ENCODE results near the genes OR6T1, OR10G8, OR10D3, FEZ1 and PATE3.

DNA sequence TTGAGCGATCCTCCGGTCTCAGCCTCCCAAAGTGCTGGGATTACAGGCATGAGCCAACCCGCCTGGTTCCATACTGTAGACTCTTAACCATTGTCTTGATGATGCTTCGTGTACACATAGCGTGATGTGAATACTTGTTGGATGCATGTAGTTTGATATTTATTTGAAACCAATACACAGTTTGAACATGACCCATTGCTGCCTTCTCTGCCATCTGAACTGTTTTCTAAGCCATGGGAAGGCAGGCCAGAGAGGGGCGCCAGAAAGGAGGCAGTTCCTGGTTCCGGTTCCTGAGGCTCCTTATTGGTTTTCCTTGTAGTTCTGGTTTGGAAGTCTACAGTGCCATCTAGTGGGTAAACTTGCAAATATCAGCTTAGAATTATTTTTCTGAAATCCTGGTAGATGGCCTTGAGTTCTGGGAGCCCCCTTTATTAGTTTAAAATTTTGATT is 48.2 kb downstream of the GRAMD1B start:
- PRO-cap: no peak
- RAMPAGE, long total RNA, 3 experiments: no peak in any of the 3 experiments

DNA sequence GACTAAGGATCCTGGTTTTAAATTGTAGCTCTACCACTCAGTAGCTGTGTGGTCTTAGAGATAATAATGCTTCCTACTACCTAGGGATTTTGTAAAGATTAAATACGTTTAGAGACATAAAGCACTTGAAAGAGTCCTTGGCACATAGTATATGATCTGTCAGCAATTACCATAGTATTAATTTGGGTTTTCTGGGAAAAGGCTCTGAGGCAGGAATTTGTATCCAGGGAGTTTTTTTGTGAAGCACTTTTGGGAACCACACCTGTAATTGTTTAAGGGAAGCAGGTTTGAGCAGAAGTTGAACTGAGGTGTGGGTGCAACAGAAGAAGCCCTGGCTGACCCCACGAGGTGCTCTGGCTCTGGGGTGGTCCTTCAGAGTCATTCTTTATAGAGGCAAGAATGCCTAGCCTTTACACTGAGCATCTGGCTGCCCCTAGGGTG is 1.1 kb upstream of the TMEM225 start:
- PRO-cap: no peak
- RAMPAGE, long total RNA, 3 experiments: no peak in any of the 3 experiments

DNA sequence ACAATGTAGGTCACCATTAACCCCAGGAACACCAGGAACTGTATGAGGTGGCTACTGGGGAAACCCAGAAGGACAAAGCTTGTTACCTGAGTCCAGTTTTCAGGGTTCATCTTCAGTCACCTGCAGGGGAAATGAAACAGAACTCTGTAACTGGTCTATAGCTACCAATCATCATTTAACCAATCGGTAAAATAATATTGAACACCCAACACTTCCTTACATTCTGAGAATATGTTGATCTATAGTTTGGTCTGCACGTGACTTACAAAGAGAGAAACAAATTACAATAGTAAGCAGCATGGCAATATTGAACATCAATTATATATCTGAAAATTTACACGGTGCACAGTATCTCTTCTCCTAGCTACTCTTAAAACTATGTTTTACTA is at the start of gene OR6T1:
OR6T1 (minus strand) TSS at position 110 of the 389 bp plus-strand sequence.
- PRO-cap: no peak
- RAMPAGE, long total RNA, 3 experiments: no peak in any of the 3 experiments

- PRO-cap: no peak
- RAMPAGE, long total RNA, 3 experiments: no peak in any of the 3 experiments
These were observed 15.8 kb downstream of the OR10S1 start for GRCh38 chr11:123961833-123962112.

GRCh38 chr11:124026495-124026892 is at the start of gene OR10G8:
OR10G8 (plus strand) TSS chr11:124026798.
- PRO-cap: no peak
- RAMPAGE, long total RNA, 3 experiments: no peak in any of the 3 experiments

GRCh38 chr11:124113833-124114441 is 1.3 kb upstream of the VWA5A start:
- PRO-cap: no peak
- RAMPAGE, long total RNA, 3 experiments: no peak in any of the 3 experiments

- PRO-cap: no peak
- RAMPAGE, long total RNA, 3 experiments: no peak in any of the 3 experiments
These were observed at the start of gene OR10D3 for GRCh38 chr11:124183168-124183539. OR10D3 (plus strand) TSS chr11:124183345.

DNA sequence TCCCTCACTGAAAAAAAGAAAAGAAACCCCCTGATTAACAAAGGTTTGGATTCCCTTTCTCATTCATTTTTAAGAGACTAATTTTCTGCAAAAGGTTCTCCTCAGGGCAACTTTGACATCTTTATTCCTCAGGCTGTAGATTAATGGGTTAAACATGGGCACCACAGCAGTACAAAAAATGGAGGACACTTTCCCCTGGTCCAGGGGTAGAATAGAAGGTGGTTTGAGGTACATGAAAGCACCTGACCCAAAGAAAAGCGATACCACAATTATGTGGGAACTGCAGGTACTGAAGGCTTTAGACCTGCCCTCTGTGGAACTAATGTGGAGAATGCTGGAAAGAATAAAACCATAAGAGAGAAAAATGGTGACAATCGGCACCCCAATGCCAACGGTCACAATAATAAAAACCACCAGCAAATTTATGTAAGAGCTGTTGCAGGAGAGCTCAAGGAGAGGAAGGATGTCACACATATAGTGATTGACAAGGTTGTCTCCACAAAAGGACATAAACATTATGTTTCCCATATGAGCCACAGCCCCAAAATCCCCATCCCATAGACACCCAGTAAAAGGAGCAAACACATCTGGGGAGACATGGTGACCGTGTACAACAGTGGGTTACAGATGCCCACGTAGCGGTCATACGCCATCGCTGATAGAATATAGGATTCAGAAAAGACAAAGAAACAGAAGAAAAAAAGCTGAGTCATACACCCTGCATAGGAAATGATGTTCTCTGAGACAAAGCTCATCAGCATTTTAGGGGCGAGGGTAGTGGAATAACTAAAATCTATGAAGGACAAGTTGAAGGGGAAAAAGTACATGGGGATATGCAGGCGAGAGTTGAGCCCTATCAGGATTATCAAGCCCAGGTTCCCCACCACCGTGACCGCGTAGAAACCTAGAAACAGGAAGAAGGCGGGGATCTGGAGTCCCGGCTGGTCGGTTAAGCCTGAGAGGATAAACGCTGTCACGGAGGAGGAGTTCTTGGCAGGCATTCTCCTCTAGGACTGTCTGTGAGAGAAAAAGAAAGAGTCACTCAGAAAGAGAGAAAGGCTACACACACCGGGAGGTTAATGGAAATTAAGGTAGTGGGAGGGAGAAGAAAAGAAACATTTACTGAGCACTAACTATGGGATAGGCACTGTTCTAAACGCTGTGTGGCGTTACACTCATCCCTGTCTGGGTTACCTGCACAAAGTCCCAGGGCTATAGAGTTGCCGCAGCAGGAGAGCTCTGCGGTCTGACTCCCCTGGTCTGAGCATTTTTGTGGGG is 35.9 kb upstream of the OR8B8 start:
- PRO-cap: no peak
- RAMPAGE, long total RNA, 3 experiments: no peak in any of the 3 experiments

DNA sequence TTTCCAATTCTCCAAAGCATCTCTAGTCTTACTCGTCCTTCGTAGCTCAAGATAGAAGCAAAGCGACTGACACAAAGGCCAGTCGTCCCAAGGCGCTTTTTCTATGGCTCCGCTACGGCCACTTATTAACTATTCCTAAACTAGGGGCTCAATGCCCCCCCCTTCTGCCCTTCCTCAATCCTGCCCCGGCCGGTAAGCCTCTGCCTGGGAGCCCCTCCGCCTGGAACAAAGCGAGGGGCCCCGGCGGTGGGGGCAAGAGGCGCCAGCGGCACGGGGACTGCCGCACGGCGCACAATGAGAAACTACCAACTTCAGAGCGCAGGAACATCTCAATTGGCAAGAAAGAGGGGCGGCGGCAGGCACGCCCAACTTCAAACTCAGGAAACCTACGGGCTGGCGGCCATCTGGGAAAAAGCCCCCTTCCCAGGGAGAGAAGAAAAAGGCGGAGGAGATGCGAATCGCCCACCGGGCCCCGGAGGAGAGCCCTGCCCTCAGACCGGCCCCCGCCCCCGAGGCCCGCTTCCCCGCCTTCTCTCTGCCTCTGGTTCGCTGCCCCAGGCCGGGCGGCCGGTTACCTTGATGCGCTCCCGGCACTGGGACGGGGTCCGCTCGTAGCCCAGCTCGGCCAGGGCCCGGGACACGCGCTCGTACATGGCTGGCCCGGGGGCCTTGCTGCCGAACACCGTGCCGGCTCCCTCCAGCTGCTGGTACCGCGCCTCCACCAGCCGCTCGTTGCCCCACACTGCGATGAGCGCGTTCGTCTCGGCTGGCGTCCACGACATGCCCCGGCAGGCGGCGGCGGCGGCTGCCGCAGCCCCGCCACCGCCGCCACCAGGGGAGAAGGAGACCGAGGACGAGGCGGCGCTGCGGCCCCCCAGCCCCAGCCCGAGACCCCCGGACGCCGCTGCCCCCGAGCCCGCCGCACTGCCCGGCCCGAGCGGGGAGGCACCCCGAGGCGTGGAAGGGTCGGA is 625 bp downstream of the MSANTD2 start:
- PRO-cap: no peak
- RAMPAGE, long total RNA, 3 experiments: start-site peak on the minus strand in 1 of 3 experiments, centred at positions 332 to 778 of the sequence, 6 reads per replicate

DNA sequence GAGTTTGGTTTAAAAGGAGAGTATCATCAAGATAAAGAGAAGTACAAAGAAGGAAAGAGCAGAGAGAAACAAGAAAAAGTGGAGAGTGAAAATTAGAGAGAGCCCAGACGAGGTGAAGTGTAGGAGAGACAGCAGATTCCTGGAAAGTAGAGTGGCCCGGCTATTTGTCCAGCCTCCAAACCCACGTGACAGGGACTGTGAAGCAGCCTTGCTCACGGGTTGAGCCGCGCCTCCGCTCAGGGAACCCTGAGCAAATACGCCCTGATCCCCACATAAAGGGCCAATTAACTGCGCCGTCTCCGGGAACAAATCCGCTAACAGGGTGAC is 2.2 kb upstream of the ROBO3 start:
- PRO-cap: no peak
- RAMPAGE, long total RNA, 3 experiments: no peak in any of the 3 experiments

GRCh38 chr11:124878183-124878703 is 13.0 kb downstream of the ROBO3 start:
- PRO-cap: no peak
- RAMPAGE, long total RNA, 3 experiments: no peak in any of the 3 experiments

DNA sequence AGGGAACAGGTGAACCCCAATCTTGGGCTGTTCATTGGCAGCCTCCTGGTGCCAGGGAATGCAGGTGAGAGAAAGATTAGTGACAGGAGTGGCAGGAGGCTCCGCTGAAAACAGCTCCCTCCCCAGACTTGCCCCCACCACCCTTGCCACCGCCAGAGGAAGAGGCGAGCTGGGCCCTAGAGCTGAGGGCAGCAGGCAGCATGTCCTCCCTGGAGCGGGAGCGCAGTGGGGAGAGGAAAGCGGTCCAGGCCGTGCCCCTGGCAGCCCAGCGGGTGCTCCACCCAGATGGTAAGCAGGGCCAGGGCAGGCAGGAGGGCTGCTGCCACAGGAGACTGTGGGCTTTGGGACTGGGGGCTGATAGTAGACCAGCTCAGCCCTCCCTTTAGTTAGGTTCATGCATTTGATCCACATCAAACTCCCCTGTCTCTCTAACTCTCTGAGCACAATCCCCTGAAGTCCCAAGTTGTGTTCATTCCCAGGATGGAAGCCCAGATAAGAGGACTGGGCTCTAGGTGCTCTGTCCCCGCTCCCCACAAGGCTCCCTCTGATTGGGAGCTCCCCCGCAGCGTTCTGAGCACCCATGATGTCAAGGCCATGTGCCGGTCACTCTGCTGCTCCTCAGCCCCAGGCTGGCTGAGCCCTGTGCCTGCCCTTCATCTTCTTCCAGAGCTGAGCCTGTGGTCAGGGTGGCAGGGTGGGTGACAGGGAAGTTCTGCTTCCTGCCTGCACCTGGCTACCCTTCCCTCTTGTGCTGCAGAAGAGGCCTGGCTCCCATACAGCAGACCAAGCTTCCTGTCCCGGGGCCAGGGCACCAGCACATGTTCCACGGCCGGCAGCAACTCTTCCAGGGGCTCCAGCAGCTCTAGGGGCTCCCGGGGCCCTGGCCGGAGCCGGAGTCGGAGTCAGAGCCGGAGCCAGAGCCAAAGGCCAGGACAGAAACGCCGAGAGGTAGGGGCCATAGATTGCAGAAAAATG is 14.7 kb downstream of the ROBO3 start:
- PRO-cap: no peak
- RAMPAGE, long total RNA, 3 experiments: no peak in any of the 3 experiments

GRCh38 chr11:124900271-124901118 is 2.8 kb upstream of the ROBO4 start:
- PRO-cap: no peak
- RAMPAGE, long total RNA, 3 experiments: no peak in any of the 3 experiments

DNA sequence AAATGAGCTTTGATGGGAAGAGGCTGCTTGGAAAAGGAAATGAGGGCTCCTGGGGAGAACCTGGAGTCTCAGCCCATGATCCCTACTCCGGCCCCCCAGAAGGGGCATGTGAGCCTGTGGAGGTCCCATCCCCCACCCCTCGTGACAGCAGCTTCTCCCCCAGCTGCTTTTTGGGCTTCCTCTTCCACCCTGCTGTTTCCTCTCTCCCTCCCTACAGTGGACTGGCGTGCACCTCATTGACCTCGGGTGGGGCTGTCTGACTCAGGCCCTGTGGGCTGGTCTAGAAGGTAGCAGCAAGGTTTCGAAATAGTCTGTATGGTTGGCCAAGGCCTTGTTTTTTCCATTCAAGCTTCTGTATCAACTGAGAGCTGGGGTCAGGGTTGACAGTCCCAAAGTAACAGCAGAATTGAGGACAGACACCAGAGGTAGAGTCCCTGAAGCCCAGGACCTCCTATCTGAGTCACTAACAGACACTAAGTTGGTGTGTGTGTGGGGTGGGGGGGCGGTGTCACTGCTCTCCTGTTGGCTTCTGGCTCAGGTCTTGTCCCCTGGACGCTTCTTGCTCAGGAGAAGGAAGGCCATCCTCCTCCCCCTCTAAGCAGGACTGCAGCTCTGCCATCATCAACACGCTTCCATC is 7.7 kb downstream of the SLC37A2 start:
- PRO-cap: no peak
- RAMPAGE, long total RNA, 3 experiments: no peak in any of the 3 experiments

DNA sequence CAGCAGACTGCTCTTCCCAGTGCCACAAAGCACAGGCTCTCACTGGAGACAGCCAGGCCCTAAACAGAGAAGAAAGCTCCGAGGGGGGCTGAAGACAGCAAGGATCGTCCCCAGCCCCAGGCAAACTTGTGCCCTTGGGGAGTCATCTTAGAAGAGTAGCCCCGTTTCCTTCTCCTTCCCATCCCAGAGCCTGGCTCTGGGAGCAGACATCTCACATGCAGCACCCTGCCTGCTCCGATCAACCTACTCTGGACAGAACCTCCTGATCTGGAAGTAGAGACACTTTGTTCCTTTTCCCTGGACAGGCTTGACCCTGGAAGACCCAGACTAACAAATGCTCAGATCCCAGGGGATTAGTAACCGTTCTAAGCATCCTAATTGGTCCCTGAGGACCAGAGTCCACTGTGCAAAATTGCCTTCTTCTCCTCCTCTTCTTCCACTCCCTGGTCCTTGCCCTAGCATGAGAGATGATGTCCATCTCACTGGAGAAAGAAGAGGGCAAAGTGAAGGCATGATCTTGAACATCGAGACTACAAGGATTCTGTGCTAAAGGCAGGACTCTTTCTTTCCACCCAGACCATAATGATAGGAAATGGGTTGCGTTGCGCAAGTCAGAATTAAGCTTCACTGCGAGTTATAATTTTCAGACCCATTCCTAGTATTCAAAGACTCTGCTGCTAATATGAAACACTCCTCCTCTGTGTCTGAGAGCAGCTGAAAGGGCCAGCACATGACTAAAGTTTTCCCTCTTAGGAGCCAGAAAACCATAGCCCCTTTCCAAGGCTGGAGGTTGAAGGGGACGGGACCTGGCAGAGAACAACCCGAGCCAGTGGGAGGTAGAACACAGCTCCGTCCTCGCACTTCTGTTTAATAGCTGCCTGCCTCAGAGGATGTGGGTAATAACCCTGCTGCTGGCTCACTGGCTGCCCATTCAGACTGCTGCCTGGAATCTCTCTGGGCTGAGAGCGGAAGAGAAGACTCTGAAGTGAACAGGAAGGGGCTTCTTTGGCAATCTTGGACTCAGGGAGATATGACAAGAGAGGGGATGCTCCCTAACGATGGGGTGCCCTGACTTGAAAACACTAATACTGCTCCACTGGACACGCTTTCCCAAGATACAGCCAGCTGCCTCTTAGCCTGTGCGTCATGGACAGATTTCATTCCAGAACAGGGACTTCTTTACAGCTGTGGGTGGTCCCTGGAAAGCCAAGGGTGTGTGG is 157.3 kb downstream of the FEZ1 start:
- PRO-cap: no peak
- RAMPAGE, long total RNA, 3 experiments: no peak in any of the 3 experiments

GRCh38 chr11:125404033-125404732 is 91.9 kb downstream of the FEZ1 start:
- PRO-cap: no peak
- RAMPAGE, long total RNA, 3 experiments: start-site peak on the plus strand in 1 of 3 experiments, at chr11:125404475-125404495 at its widest, 5 reads per replicate

GRCh38 chr11:125496071-125496645 is at the start of gene FEZ1:
FEZ1 (minus strand) TSS chr11:125496265.
- PRO-cap: unidirectional peak, minus-strand start at chr11:125496265; unidirectional peak, minus-strand start at chr11:125496362
- RAMPAGE, long total RNA, 3 experiments: start-site peak on the minus strand in 2 of 3 experiments, at chr11:125496229-125496268 at its widest, 87 to 247 reads per replicate

- PRO-cap: no peak
- RAMPAGE, long total RNA, 3 experiments: no peak in any of the 3 experiments
These were observed 8.9 kb upstream of the STT3A start for GRCh38 chr11:125583630-125584319.

DNA sequence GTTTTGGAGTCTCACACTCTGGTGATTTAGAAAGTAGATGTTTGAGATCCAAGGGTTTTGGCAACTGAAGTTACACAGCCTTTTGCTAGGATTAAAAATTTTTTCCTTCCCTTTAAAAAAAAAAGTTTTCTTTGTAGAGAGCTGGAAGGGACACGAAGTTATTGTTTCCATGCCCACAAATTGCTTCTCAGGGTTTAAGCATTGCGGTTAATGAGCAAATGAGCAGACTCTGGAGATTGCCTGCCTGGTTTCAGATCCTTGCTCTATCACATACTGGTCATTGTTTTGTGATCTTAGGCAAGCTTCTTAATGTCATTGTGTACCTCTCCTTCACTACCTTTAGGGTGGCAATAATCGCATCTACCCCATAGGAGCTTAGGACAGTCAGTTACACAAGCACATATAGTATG is 1.9 kb downstream of the CHEK1 start:
- PRO-cap: no peak
- RAMPAGE, long total RNA, 3 experiments: no peak in any of the 3 experiments

GRCh38 chr11:125787864-125788310 is at the start of gene PATE3:
PATE3 (plus strand) TSS chr11:125788127.
- PRO-cap: no peak
- RAMPAGE, long total RNA, 3 experiments: no peak in any of the 3 experiments